Tongue (tissue), 2 donors: ENCODE measurements around a stretch of chr4.

DNA sequence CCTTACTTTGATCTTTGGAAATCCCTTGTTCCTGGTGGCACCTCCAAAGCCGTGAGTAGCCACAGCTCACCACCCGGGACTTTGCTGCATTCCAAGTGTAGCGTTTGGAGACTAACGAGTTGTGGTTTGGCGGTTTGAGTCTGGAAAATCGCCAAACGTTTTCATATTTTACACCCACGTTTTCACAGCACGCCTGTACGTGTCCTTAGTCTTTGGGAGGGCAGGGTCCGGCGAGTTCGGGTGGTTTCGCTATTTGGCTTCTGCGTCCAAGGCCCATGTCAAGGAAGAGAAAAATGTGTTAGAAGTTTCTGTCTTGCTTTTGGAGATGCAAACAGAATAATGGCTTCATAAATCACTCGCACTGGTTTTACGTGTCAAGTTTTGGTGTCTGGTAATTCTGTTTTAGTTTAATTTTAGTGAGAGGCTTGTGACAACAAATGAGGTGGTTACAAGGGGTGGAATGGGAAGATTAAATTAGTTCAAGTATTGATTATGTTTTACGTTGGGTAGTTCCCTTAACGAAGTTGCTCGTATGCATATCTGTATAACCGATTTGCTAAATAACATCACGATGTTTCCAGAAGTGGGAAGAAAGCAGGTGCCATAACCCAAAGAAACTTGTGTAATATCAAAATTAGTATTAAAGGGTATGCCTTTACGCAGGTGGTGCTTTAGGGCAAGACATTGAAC lies 520 bp downstream of the RPL34 start:
- RAMPAGE, long total RNA, result no peak

DNA sequence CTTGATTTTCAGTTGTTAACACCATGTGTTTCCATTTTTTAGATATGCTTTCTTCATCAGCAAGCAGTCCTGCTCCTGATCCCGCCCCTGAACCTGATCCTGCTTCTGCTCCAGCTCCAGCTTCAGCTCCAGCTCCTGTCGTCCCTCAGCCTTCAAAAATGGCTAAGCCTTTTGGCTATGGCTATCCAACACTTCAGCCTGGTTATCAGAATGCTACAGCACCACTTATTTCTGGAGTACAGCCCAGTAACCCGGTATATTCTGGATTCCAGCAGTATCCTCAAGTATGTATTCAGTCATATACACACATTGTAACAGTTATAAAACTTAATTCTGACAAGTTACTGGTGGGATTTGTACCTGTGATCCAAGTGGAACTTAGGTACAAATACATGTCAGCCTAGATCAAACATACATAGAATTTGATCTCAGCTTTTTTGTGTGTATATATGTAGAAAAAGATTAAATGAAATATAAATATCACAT lies 61.0 kb downstream of the SEC24B start:
- RAMPAGE, long total RNA, result no peak

DNA sequence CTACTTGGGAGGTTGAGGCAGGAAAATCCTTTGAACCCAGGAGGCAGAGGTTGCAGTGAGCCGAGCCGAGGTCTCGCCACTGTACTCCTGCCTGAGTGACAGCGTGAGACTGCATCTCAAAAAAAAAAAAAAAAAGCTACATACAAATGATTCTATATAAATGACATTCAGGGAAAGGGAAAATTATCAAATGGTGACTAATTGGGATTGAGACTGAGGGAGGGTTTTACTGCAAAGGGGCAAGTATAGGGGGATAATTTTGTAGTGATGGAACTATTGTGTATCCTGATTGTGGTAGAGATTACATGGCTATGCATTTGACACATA lies 31.8 kb upstream of the MCUB start:
- RAMPAGE, long total RNA, result no peak

GRCh38 chr4:110196985-110197179 lies 1.5 kb downstream of the ELOVL6 start:
- RAMPAGE, long total RNA, result no peak

DNA sequence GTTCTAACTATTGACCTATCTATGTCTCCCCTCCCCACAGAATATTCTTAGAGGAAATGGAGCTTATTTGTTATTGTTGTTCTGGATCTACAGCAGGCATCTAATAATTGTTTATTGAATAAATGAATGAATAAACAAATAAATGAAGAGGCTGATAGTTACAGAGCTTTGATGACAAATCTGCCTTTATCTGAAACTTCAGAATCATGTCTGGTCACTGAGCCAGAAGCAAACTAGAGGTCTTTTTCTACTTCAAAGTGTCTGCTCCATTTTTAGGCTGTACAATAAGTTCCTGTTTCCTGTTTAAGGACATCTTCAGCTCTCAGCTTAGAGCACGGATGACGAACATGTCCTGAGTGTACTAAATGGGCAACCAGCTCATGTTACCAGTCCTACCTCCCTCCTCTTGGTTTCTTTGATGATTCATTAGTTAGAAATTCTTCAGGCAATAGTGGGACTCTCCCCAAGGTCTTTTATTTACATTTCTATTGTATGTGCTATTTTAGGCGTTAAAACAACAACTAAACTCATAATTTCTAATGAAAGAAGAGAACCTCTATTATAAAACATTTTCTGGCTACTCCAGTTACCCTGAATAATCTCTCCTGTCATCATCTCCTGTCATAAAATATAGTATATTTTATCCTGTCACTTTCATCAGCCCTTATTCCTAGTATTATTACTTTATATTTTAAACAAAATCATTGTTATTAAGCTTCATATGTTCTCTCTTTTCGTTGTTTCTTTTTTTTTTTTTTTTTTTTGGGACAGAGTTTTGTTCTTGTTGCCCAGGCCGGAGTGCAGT lies 58.0 kb downstream of the ENPEP start:
- RAMPAGE, long total RNA, result no peak

DNA sequence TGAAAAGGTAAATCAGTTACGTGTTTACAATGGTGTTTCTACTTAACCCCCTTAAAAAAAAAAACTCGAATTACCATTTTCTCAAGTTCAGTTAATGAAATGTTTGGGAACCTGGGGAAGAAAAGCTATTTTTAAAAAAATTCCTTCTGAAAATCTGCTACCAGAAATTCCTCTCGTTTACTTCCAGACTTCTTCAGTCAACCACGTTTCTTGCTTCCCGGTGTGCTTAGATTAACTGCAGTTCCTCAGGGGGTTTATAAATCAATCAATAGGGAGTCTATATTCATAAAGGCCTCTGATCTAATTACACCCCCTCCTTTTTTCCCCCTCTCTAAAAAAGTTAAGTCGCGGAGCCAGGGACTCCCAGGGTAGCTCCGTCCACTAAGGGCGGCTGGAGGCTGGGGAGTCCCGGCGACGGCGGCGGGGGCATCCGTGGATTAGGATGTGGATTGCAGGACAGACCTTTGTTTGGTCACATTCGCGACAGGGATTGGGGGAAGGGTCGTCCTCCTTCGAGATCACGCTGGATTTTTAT lies 8.8 kb downstream of the PITX2 start:
- RAMPAGE, long total RNA, result no peak

DNA sequence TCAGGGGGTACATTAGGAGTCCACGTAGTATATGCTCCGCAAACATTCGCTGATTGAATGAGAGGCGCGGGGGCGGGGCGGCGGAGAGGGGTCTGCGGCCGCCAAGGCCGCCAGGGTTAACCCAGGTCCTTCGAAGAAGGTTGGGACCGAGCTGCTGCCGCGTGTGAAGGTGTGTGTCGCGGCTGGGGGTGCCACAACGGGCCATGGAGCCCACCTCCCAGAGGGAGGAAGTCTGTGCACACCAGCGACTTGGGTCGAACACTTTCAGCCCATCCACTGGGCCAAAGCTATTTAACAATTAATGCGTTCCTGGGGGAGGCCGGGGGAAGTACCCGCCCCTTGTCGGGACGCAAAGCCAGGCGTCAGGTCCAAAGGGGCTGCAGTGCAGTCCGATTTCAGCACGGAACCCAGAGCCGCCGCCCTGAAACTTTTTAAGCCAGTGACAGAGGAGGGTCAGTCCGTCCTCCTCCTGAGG lies 6.5 kb upstream of the PITX2 start:
- RAMPAGE, long total RNA, result no peak

DNA sequence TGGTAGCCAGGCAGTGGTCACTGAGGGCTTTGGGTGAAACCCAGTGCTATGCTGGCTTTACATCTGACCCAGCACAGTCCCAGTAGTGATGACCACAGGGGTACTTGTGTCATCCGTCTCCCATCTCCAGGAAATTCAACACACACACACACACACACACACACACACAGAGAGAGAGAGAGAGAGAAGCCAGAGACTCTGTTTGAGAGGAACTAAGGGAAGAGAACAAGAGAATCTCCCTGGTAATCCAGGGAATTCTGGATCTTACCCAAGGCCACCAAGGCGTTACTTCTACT lies 426.6 kb upstream of the PITX2 start:
- RAMPAGE, long total RNA, result no peak

DNA sequence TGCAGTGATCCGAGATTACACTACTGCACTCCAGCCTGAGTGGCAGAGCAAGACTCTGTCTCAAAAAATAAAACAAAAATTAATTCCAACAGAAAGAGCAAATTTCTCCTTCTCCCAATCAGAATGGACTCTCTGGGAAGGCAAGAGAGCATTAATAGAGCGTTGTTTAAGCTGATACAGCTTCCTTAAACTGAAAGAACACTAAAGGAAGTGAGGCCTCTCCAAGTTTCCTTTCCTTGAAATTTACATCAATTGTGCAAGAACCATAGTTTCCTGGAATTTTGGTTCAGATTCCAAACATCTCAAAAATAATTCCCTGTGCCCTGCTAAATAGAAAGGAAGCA lies 4.0 kb upstream of the FAM241A start:
- RAMPAGE, long total RNA, result no peak

- RAMPAGE, long total RNA, result no peak
Observed at GRCh38 chr4:112956306-112956623, 93.2 kb upstream of the ANK2 start.

DNA sequence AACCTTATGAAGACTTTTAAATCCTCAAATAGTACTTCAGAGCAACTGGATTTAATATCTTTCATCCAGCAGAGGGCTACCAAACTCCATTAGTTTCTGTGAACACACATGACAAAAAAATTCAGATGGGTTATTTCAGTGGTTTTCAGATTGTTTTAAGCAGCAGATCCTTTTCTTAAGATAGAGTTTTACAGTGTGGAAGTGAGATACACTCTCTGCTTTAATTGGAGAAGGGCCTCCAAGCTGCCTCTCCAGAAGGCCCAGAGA lies 56.7 kb downstream of the ANK2 start:
- RAMPAGE, long total RNA, result no peak

- RAMPAGE, long total RNA, result no peak
Observed at GRCh38 chr4:113294422-113294958, 245.0 kb downstream of the ANK2 start.

DNA sequence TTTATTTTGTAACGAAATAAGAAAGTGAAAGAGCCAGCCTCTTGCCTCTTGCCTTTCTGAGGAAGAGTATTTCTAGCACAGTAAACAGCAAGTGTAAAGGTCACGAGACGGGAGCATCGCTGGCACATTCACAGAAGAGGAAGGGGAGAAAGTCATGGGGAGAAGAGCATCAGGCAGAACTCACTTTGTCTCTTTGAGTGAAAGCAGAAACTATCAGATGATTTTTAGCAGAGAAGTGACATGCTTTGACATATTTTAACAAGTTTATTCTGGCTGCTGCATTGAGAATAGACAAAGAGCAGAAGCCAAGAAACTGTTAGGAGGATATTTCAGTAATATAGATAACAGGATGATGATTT lies 313.7 kb downstream of the CAMK2D start:
- RAMPAGE, long total RNA, result no peak

- RAMPAGE, long total RNA, result no peak
Observed at GRCh38 chr4:113517440-113517808, 244.1 kb downstream of the CAMK2D start.

GRCh38 chr4:113635736-113636052 lies 125.8 kb downstream of the CAMK2D start:
- RAMPAGE, long total RNA, result no peak

- RAMPAGE, long total RNA, result no peak
Observed at GRCh38 chr4:113637861-113638465, 123.6 kb downstream of the CAMK2D start.

- RAMPAGE, long total RNA, result no peak
Observed at GRCh38 chr4:113980007-113980209, 461 bp upstream of the ARSJ start.

GRCh38 chr4:114495496-114495948 lies 103.1 kb upstream of the UGT8 start:
- RAMPAGE, long total RNA, result no peak

GRCh38 chr4:117834415-117834814 lies 199.9 kb upstream of the NDST3 start:
- RAMPAGE, long total RNA, result no peak

GRCh38 chr4:118033807-118034211 lies 477 bp upstream of the NDST3 start:
- RAMPAGE, long total RNA, result no peak